ENCODE measurements around the genes RHOC and TAFA3.

GRCh38 chr1:111644981-111645869 lies 25.6 kb downstream of the RAP1A start:
- RRBS, result no CpG with 5 or more reads among the region's 5 CpGs

DNA sequence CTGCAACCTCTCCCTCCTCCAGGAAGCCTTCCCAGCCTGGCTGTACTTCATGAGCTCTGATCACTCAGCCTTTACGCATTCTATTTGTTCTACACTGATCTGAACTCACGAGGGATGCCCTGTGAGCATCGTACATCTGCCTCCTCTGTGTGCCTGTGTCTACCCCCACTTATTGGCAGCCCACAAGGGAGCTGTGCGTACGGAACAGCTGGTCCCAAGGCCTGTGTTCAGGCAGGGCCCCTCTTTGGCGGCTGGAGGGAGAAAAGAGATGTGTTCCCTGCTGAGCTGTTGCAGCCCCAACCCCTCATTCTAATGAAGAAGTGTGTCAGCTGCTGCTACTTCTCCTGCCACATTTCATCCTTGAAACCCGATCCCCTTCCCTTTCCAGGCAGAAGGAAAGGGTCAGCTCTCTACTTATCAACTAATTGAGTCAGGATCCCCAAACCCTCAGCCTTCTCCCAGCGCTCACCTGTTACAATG lies 3.3 kb downstream of the INKA2 start:
- RRBS, result no CpG with 5 or more reads among the region's 8 CpGs

DNA sequence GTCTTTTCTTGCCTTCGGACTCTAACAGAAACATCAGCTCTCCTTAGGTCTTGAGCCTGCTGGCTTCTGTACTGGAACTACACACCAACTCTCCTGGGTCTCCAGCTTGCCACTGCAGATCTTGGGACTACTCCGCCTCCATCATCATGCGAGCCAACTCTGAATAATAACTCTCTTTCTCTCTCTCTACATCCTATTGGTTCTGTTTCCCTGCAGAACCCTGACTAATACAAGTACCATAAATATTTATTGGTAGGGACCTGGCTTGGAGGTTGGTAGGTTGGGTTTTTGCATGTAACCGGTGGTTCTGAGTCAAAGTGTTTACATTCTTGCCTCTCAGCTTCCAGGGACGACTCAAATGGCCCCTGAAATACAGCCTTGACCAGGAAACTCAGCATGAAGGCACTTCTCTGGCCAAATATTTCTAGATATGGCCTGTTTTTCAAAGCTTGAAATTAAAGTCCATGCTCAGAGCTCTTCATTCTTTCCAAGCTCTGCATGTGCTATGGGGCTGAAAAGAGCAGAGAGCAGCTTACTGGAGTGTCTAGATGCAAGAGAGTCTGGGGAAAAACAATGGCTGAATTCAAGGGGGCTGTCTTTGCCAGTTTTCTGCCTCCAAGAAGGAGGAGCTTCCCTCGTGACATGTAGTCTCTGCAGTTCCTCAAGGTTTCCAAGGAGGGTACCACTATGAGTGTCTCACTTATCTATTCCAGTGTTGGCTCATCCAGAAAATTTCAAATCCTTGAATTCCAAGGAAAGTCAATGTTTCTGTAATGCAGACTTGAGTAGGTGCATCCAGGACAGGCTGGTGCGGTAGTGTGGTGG lies 110.2 kb downstream of the KCND3 start:
- RRBS, result no CpG with 5 or more reads among the region's 7 CpGs

GRCh38 chr1:111988812-111989592 lies 466 bp downstream of the KCND3 start:
- RRBS, result 4% methylated on average over 32 of the region's 73 CpGs

GRCh38 chr1:112361111-112361443 lies 34.9 kb upstream of the CTTNBP2NL start:
- RRBS, result no CpG with 5 or more reads among the region's 1 CpG

DNA sequence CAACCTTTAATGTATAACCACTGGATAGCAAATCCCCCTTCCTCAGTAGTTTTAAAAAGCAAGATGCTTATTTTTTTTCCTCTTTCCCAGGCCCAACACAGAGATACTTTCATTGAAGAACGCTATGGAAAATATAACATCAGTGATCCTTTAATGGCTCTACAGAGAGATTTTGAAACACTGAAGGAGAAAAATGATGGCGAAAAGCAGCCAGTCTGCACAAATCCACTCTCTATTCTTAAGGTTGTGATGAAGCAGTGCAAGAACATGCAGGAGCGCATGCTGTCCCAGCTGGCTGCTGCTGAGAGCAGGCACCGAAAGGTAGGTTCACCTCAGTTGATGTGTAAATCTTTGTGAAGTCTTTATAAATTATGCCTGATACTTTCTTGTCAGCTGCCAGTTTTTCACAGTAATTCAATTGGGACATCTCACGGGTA lies 52.9 kb downstream of the CTTNBP2NL start:
- RRBS, result no CpG with 5 or more reads among the region's 5 CpGs

GRCh38 chr1:112620240-112620596 lies 586 bp downstream of the CAPZA1 start:
- RRBS, result no CpG with 5 or more reads among the region's 6 CpGs

DNA sequence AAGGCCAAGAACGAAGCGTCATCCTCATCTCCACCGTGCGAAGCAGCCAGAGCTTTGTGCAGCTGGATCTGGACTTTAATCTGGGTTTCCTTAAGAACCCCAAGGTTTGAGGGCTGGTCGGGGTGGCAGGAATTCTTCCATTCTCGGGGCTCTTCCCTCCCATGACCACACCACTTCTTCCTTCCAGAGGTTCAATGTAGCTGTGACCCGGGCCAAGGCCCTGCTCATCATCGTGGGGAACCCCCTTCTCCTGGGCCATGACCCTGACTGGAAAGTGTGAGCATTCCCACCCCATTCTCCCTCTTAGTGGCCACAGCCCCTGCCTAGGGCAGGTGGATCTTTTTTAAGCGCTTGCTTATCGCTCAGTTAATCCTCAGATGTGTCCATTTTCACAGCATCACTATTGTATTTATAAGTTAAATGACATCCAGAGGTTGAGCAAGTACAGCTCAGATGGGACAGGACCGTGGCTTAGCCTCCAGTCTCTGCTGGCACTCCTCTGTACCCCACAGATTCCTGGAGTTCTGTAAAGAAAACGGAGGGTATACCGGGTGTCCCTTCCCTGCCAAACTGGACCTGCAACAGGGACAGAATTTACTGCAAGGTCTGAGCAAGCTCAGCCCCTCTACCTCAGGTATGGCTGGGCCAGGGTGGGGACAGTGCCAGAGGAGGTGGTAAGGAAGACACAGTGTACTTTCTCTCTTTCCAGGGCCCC lies 7.1 kb downstream of the RHOC start:
- RRBS, result no CpG with 5 or more reads among the region's 13 CpGs

- RRBS, result no CpG with 5 or more reads among the region's 5 CpGs
Measured at GRCh38 chr1:112704047-112704481, 2.9 kb downstream of the RHOC start.

DNA sequence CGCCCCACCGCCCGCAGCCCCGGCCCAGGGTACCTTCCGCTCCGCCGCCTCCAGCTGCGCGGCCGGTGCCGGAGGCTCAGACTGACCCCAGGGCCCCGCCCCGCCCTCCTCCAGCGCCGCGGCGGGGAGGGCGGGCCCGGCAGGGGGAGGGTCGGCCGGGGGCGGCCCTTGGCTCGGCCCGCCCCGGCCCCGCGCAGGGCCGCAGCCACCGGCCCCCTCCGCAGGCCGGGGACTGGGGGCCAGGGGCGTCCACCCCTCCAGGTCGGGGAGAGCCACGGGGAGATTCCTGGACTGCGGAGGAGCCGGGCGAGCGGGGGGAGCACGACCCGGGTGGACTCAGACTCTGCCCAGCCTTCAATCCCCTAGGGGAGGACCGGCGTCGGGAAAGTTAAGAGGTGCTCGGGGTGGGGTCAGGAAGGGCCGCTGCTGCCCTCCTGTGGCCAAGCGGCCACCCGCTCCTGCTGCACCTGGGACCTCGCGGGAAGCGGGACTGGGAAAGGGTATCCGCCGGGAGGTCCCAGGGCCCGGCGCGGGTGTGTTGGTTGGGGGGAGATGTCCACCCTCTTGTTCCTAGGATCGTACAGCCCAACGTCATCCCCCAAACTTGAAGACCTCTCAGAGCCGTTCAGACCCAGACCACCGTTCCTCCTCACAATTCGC lies at the start of gene RHOC:
Gene RHOC (minus strand): TSS at position 83 of the 660 bp plus-strand sequence.
- RRBS, result 2% methylated on average over 24 of the region's 60 CpGs

- RRBS, result 13% methylated on average over 16 of the region's 39 CpGs
Measured at GRCh38 chr1:112718510-112719155, at the start of gene TAFA3. Gene TAFA3 (plus strand): TSS chr1:112718905.

- RRBS, result no CpG with 5 or more reads among the region's 10 CpGs
Measured at GRCh38 chr1:112818772-112819644, 100.3 kb downstream of the TAFA3 start.

GRCh38 chr1:112825562-112825997 lies 106.9 kb downstream of the TAFA3 start:
- RRBS, result no CpG with 5 or more reads among the region's 7 CpGs

DNA sequence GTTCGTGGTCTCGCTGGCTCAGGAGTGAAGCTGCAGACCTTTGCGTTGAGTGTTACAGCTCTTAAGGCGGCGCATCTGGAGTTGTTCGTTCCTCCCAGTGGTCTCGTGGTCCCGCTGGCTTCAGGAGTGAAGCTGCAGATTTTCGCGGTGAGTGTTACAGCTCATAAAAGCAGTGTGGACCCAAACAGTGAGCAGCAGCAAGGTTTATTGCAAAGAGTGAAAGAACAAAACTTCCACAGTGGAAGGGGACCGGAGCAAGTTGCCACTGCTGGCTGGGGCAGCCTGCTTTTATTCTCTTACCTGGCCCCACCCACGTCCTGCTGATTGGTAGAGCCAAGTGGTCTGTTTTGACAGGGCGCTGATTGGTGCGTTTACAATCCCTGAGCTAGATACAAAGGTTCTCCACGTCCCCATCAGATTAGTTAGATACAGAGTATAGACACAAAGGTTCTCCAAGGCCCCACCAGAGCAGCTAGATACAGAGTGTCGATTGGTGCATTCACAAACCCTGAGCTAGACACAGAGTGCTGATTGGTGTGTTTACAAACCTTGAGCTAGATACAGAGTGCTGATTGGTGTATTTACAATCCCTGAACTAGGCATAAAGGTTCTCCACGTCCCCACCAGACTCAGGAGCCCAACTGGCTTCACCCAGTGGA lies 102.1 kb downstream of the SLC16A1 start:
- RRBS, result no CpG with 5 or more reads among the region's 17 CpGs

GRCh38 chr1:112955226-112955711 lies 727 bp downstream of the SLC16A1 start:
- RRBS, result no CpG with 5 or more reads among the region's 25 CpGs

- RRBS, result no CpG with 5 or more reads among the region's 2 CpGs
Measured at GRCh38 chr1:113457710-113458248, 67.5 kb downstream of the MAGI3 start.

- RRBS, result no CpG with 5 or more reads among the region's 3 CpGs
Measured at GRCh38 chr1:113680773-113681405, 78.4 kb downstream of the PHTF1 start.

GRCh38 chr1:113690995-113691932 lies 68.0 kb downstream of the PHTF1 start:
- RRBS, result no CpG with 5 or more reads among the region's 4 CpGs

GRCh38 chr1:113760485-113760850 lies 1.2 kb upstream of the PHTF1 start:
- RRBS, result no CpG with 5 or more reads among the region's 13 CpGs